Osteocyte (in vitro differentiated cells): ENCODE data around the genes SOX9 and COG1.

DNA sequence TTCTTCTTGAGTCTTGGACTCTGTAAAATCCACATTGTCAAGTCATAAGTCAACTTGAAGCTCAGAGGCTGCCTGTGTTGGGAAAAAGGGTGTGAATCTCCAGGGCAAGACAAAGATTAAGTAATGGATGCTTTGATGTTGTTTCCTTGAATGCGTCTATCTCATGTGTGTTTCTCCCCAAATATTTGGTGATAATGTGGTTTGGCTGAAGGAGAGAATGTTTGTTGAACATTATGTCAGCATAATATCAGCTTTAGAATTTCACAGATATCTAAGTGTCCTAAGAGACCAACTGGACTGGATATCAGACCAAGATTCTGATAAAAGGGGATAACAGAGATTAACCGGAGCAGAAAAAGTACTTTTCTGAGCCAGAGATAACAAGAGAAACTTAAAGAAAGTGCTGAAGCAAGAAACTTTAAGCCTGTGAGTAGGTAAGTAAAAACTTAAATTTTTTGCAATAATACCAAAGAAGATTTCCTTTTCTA is 24.0 kb upstream of the KCNJ16 start:
- PRO-cap: no peak

GRCh38 chr17:70175605-70176407 is 6.5 kb downstream of the KCNJ2 start:
- PRO-cap: no peak

DNA sequence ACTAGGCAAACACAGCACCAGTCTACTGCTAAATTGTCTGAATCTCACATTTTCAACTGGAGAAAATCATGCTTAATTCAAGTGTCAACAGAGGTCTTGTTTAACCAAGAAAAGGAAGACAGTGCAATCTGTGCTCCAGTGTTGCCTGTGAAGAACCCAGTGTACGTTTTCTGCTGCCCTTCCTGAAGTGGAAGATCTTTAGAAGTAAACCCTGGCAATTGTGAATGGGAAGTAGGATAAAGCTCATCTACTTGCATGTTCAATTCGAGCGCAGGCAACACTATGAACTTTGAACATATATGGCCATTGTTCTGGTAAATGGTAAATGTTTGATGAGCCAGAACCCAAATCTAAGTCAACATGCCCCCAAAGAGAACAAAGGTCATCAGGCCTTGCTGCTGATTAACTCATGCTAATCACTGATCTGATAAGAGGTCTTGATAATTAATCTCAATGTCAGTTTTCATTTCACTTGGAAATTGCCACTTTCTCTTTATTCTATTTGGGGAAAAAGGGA is 439.1 kb upstream of the SOX9 start:
- PRO-cap: no peak

GRCh38 chr17:71966196-71966850 is 154.5 kb upstream of the SOX9 start:
- PRO-cap: no peak

DNA sequence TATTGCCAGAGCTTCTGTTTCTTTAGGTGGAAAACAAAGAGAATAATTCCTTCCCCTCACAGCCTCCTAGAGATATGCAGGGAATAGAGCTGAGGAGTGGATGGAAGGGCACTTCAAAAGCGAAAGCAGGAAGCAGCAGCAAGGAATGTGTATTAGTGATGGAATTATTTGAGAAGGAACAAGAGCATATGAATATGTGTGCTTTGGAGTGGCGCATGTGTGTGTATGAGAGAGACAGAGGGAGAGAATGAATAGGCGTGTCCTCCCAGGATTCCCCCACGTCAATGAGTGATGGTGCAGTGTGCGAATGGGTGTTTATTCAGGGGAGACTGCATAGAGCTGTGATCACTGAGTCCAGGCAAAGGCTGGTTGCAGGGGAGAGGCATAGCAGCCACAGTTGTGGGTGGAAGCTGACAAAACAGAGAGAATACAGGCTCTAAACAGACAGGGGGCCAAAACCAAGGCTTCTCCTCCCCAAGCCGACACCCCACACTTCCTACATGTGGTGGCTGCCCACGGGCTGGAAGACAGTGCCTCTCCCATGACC is 10.2 kb upstream of the SOX9 start:
- PRO-cap: no peak

DNA sequence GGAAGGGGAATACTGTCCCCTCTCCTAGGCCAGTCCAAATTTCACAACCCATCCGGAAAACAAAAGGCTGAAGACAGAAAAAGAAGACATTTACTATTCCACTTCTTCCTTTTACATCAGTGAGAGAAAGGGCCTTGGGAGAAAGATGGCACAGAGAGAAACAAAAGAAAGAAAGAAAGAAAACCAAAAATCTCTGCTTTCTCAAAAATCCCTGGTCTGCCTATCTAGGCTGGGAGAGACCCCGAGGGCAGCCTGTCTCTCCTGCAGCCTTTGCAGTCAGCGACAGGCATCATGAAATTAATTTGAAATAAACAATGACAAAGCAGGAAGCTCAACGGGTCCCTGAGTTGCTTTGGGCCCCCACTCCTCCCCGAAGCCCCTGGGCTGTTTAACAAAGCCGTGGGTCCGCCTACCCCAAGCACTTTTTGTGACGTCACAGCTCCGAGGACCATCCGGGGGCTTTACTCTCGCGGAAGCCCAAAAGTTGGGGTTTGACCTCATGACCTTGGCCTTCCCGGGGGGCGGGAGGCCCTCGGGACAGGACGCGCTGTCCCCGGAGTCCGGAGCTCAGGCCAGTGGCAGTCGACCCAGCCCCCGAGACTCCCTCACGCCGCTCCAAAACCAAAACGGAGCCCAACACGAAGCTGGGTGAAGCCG is 5.3 kb upstream of the SOX9 start:
- PRO-cap: no peak

DNA sequence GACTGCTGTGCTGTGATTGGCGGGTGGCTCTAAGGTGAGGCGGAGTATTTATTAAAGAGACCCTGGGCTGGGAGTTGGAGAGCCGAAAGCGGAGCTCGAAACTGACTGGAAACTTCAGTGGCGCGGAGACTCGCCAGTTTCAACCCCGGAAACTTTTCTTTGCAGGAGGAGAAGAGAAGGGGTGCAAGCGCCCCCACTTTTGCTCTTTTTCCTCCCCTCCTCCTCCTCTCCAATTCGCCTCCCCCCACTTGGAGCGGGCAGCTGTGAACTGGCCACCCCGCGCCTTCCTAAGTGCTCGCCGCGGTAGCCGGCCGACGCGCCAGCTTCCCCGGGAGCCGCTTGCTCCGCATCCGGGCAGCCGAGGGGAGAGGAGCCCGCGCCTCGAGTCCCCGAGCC is at the start of gene SOX9:
Gene SOX9, plus strand, starts transcription at position 77 of the 396 bp plus-strand sequence.
- PRO-cap: bidirectional peak, plus-strand start at position 77 of the sequence, minus-strand start outside the sequence

DNA sequence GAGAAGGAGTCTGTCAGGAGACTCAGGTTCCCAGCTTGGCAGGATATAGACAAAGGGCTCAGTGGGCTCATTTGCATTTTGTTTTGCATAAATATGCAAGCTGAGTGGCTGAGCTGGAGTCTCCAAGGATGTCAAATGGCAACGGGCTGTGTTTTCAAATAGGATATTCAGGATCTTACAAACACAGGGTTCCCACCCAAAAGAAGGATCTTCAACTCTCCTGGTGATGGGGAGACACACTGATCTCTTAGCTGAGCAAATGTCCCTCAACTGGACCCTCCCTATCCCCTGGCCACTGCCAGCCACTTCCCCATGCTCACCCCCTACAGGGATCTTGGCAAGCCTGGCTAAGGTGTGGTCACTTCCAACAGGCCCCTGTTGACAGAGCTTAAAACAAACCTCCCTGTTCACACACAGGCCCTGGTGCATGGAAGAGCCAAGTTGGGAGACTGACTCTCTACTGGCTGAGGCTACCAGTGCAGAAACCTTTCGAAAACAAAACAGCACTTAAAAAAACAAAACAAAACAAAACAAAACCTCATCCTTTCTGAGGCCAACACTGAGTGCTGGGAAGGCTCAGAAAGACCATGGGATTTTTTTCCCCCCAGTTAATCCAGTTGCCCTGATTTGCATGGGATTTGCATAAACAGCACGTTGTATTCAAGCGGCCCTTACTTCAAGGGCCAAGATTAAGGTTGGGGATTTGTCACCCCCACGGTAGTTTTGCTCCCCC is 61.7 kb downstream of the SOX9 start:
- PRO-cap: no peak

- PRO-cap: no peak
These were observed 216.8 kb downstream of the SOX9 start for GRCh38 chr17:72337743-72337942.

- PRO-cap: no peak
These were observed 262.0 kb downstream of the SOX9 start for GRCh38 chr17:72382781-72383355.

GRCh38 chr17:72413469-72414293 is 292.9 kb downstream of the SOX9 start:
- PRO-cap: no peak

GRCh38 chr17:72422283-72422717 is 301.5 kb downstream of the SOX9 start:
- PRO-cap: no peak

DNA sequence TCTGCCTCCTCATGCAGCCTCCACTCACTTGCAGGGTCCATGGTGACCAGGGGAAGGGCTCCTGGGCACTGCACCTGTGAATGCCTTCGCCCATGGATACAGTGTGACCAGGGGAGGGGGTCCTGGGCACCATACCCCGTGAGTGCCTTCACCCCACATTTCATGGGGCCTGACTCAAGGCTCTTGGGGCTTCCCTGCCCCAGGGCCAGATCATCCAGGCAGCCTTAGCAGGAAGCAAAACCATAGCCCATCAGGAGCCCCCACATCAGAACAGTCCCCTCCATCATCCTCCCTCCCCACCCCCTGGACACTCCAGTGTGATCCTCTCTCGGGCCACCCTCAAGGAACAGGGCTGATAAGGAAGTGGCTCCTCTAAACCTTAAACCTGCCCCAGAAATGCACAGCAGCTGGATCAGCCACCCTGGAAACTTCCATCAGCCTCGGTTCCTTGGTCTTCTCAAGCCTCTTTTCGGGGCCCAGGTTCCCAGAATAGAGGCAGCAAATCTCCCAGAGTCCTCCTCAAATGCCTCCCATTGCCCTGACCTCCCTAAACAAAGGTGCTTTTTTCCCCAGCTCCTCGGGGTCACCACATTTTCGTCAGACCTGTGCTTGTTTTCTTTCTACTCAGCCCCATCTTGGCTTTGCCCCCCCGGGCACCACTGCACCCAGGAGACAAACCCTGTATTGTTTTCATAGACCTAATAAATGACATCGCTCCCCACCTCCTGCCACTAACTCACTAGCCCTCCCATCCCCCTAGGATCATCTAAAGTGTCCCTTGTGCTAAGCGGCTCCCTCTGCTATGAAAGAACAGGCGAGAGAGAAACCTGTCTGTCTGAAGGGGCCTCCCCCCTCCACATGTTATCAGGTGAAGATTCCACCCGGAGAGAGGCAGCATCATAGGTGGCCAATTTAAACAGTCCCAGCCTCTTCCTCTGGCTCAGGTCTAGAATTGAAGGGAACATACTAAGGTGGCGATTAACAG is 450.9 kb downstream of the SOX9 start:
- PRO-cap: no peak

- PRO-cap: unidirectional peak, minus-strand start at chr17:72592804
These were observed 471.6 kb downstream of the SOX9 start for GRCh38 chr17:72592148-72593062.

DNA sequence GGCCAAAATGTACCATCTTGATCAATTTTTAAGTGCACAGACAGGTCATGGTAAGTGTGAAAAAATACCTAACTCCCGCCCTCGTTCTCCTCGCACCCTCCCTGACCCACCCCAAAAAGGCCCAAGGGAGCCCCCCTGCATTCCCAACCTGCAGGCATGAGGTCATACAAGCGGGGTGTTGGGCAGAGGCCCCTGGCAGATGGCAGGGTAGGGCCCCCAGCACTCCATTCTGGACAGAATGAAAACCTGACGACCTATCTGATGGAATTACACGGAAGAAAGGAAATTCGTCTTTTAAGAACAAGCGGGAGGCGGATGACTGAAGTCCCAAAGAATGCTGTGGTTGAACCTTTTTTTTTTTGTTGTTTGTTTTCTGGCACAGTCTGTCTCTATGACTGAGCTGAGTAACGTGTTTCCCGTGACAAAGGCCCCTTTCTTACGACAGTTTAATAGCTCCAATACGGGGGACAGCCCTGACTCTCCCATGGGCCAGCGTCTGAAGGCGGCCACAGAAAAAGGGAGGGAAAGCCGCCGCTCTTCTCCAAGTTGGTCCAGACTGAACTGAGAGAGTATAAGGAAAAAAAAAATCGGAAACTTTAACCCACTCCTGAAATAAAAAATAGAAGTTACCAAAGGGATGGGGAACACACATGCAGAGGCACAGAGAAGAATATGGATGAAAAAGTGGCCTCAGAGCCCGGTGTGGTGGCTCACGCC is 376.3 kb downstream of the SLC39A11 start:
- PRO-cap: no peak

GRCh38 chr17:72719362-72720701 is 372.7 kb downstream of the SLC39A11 start:
- PRO-cap: no peak

DNA sequence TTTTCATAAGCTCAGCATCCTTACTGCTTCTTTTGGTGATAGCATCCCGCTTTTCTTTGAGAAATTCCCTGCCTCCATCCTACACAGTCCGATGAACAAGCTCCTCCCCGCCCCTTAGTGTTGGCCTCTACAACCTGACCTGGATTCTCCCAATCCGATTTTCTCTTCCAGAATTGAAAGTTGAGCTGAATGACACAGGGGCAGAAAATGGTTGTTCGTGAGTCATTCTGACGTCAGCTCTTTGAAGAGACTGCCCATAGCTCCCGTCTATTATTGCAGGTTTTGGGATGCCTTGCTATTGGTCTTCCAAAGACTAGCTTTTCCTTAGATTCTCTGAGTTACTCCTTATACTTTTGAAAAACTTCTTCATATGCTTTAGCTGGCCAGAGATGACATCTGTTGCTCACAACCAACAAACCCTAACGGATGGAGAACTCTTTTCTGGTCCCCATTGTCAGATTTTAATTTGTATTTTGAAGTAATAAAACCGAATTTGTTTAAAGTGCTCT is 279.6 kb downstream of the SLC39A11 start:
- PRO-cap: no peak

- PRO-cap: unidirectional peak, minus-strand start at chr17:72875831
These were observed 216.8 kb downstream of the SLC39A11 start for GRCh38 chr17:72875762-72876111.

DNA sequence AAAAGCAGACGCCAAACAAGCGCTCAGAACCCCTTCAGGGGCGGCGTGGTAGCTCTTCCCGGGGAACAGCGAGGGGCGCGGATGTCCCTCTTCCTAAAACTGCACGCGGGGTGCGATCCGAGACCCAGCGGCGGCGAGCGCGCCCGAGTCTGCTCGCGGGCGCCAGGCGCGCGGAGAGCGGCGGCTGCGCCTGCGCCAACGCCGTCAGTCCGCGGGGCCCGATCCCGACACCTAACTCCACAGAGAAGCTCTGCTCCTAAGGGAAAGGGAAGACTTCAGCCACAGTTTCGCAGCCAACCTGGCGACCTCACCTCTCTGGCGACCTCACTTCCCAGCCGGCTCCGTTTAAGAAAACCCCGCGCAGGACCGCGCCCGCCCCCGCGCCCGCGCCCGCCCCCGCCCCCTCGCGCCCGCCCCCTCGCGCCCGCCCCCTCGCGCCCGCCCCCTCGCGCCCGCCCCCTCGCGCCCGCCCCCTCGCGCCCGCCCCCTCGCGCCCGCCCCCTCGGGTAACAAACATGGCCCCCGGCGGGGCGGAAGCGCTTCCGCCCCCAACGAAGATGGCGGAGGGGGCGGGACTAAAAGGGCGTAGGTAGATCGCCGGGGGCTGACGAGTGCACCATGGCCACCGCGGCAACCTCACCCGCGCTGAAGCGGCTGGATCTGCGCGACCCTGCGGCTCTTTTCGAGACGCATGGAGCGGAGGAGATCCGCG is at the start of gene COG1:
Gene COG1, plus strand, starts transcription at position 604 of the 712 bp plus-strand sequence.
- PRO-cap: bidirectional peak, plus-strand start at position 204 of the sequence, minus-strand start at position 149 of the sequence; bidirectional peak, plus-strand start at position 607 of the sequence, minus-strand start at position 347 of the sequence

DNA sequence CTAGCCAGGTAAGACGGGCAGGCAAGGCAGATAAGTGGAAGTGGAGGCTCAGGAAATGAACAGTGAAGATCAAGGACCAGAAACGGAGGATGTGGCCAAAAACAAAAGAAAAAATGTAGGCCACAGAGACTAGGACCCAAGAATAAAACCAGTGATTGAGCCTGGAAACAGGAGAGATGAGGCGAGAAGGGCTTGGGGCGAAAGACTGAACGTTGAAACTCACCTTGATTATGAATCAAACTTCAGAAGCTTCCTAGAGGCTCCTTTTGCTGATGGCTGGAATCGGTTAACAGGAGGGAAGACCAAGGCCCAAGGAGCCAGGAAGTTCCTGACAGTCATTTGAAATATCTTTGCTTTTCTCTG is 5.6 kb downstream of the C17orf80 start:
- PRO-cap: no peak